ENCODE measurements around a stretch of chr9.

DNA sequence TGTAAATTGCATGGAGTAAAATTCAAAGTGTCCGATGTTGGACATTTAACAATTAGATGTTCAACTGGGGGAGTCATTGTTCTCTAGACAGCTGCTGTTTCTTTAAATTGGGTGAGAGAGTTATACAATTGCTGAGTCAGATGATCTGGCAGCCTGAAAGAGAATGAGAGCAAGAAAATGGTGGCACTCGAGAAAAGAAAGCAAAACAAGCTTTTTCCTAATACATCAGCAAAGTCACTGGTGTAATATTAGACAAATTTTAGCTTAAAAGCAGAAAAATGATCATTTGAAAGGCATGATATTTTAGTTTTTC is 12.1 kb upstream of the CDKN2A start:
- PRO-cap: no peak

DNA sequence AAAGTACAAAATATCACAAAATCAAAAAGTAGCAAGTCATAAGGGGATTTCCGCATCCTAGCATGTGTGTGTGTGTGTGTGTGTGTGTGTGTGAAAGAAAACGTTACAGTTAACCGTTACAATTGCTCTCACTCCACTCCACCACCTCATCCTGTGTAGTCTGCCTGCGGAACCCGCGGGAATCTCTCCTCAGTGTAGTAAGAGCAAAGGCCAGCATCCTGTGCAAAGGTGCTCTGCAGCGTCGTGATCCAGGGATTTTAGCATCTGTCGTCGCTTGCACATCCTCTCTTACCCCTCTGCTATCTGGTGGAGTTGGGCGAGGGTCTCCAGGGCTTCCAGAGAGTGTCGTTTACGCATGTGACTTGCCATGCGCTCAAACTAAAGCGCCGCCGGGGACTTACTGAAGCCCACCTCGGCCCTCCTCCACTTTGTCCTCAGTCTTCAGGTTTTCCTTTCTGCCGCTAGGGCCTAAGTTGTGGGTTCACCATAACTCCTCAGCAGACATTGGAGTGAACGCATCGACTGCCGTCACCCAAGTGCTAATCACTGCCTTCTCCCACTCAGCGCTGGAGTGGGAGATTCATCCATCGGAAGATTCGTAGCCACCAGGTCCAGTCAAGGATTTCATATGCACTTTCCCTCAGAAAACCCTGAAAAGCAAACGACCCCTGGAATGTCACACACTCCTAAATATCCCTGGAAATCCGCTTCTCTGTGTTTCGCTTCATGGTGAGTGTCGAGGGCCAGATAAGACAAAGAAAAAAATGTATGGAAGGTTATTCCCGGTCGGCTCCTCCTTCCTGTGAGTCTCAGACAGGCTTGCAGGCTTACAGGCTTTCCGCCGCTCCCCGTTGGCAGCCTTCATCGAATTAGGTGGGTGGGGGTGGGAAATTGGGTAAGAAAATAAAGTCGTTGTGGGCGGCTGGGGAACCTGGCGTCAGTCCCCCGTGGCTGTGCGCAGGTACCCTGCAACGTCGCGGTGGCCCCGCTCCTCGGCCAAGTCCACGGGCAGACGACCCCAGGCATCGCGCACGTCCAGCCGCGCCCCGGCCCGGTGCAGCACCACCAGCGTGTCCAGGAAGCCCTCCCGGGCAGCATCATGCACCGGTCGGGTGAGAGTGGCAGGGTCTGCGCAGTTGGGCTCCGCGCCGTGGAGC is 3.7 kb downstream of the CDKN2B start:
- PRO-cap: no peak

GRCh38 chr9:26055521-26055992 is 377.3 kb upstream of the TUSC1 start:
- PRO-cap: no peak

GRCh38 chr9:26949370-26949985 is 2.4 kb upstream of the PLAA start:
- PRO-cap: no peak

DNA sequence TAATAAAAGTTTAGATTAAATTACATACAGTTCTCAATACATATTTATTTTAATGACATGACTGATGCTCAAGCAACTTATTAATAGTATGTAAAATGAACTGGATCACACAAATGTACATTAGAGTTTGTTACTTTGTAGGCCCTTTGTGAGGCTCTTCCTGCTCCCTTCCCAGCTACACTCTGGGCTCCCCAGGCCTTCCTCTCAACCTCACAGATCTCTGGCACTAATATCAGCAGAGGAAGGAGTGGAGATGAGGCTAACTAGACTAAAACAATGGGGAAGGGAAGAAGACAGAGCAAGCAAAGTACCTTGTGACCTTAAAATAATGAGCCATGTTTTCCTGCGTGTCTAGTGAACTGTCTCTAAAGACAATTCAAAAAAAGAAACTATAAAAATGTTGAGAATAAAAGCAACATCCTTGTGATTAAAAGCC is 30.3 kb upstream of the TEK start:
- PRO-cap: no peak

DNA sequence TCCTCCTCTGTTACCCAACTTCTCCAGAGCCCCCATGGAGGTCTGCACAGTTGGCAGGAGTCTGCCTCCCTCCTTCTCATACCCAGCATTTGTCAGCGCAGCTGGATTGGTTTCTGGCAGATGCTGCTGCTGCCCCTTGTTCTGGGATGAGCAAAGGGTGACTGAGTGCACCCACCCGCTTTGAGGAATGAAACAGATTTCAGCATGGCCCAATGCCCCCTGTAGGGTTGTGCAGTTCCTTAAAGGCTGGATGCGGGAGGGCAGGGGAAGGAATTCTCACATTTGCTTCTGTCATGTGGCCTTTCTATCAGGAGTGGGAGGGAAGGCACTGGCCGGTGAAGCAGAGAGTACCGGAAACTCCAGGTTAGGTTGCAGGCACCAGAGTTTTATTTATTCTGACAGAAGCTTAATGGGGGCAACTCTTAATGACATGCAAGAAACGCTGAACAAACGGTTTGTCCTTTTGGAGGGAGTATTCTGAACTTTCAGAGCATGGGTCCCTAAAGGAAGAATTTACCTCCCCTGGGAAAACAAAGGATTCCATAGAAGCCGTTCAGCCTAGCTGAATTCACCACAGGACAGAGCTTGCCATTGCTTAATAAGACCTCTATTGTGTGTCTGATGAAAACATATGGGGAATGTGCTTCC is 44.0 kb upstream of the EQTN start:
- PRO-cap: no peak

DNA sequence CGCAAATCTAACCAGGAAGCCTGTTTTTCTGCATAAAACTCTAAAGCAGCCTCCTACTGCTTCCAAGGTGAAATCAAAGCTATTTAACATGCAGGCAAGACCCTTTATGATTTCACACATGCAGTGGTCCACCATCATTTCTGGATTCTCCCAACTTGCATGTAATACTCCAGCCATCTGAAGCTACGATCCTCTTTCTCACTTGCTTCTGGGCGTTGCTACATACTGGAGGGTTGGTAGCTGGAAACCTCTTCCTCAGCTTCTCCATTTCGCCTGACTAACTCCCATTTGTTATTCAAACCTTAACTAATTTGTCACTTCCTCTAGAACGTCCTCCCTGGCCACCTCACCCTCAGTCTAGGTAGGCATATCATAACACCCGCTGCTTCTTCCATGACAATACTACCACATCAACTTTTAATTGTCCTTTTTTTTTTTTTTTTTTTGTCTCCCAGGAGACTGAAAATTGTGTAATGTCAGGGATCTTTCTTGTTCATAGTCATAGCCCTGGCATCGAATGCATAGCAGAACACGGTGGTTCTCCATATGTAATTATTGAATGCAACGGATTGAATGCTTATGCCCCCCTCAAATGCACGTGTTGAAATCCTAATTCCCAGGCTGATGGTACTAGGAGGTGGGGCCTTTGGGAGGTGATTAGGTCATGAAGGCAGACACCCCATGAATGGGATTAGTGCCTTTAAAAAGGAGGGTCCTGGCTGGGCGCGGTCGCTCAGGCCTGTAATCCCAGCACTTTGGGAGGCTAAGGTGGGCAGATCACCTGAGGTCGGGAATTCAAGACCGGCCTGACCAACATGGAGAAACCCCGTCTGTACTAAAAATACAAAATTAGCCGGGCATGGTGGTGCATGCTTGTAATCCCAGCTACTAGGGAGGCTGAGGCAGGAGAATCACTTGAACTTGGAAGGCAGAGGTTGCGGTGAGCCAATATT is 72.8 kb upstream of the EQTN start:
- PRO-cap: no peak

- PRO-cap: no peak
Measured at GRCh38 chr9:27379294-27379679, 82.3 kb upstream of the EQTN start.

DNA sequence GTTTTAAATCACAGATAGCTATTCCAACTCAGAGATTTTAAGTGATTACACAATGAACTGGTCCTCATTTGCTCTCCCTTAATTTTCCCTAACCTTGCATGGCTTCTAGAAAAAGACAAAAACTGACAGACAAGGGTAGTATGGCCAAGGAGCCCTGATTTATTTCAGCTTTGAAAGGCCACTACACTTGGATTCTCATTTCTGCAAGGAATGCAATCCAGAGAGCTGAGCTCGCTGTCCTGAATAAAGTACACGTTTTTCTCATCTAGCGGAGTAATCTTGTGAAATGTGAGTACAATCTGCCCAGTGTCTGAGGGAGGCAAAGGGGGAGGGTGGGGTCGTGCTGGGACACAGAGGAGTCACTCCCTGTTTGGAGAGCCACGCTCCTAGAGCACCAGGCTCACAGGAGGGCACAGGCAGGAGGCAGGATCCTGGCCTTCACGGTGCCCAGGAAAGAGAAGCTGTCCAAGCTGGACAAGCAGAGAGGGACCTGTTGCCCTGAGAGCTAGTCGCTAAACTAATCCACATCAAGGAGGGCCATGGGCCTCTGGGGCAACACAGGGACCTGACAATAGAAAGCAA is 51.0 kb upstream of the IFNK start:
- PRO-cap: no peak

DNA sequence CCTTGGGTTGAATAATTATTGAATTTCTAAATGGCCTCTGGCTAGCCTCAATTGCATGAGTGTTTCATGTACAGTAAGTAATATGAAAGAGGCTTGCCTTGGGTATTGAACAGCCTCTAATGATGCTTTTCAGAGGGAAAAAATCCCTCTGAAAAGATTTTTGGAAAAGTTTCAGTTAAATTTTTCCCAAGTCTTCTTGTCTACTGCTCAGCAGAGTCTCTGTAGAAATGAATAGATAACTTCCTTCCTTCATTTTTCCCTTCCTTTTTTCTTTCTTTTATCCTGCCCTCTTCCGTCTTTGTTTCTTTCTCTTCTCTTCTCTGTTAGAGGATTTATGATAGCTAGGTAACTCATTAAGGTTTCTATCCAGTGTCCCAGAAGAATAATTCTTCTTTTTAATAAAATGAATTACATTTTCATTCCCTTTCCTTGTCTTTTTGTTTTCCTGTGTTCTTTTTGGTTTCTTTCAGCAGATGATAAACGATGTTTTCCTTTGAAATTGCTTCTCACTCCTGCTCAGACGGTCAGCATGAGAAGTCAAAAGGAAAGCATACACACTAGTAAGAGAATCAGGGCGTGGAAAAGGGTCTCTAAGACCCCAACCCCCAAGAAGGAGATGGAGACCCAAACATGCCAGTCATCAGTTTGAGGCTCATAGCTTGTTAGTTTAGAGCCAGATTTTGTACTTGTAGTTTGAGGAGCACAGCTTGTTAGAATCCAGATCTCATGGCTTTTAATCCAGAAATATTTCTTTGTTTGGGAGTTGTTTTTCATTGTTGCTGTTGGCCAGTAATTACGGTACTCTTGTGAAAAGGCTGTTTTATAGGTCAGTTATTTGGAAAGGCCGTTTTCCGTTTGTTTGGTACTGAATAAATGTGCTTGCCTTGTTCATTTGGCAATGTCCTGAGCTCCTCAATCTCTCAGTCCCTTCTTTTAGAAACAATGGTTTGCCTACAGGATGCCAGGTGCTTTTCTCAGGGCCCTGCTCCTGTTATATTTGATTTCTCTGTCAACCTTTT is 4.2 kb upstream of the MOB3B start:
- PRO-cap: no peak

GRCh38 chr9:27577110-27577474 is 3.8 kb upstream of the C9orf72 start:
- PRO-cap: no peak

DNA sequence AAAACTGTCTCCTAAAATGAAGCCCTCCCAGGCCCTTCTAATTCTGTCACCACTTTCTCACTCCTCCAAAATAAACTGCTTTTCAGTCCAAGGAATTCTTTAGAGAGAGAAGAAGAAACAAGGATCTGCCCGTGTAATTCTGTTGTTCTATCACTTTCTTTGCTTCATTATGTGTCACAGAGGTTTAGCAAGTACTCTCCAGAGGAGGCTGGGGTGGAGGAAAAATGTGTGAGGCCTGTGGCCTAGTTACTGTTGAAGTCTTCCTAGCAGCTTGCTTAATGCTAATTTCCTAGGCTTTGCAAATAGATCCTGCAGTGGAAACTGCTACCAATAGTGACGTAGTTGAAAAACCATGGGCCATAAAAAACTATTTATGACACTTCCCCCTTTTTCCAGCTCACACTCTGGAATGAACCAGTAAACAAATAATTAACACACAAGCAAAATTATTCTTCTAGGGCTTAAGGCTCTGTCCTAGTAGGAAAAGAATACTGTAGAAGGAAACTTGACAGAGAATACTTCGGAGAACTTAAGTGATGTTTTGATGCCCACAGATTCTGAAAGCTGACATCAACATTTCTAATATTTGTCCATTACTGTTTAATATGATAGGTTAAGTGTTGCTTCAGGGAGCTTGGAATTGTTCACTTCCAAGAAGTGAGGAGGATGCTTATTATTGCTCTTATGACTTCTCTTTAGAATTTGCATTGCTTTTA is 27.0 kb upstream of the C9orf72 start:
- PRO-cap: no peak

DNA sequence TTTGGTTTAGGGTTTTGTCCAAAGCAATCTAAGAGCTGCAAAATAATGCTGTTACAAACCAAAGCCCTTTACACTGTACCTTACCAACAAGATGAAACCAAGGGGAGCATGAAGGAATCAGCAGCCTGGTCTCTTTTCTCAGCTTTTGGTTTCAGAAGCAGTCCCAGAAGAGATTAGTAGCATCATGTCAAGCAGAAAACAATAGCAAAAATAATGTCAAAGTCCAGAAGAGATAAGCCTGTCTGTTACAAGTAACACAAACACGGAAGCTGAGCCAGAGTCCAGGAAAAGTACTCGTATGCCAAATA is 379.9 kb upstream of the ACO1 start:
- PRO-cap: no peak

DNA sequence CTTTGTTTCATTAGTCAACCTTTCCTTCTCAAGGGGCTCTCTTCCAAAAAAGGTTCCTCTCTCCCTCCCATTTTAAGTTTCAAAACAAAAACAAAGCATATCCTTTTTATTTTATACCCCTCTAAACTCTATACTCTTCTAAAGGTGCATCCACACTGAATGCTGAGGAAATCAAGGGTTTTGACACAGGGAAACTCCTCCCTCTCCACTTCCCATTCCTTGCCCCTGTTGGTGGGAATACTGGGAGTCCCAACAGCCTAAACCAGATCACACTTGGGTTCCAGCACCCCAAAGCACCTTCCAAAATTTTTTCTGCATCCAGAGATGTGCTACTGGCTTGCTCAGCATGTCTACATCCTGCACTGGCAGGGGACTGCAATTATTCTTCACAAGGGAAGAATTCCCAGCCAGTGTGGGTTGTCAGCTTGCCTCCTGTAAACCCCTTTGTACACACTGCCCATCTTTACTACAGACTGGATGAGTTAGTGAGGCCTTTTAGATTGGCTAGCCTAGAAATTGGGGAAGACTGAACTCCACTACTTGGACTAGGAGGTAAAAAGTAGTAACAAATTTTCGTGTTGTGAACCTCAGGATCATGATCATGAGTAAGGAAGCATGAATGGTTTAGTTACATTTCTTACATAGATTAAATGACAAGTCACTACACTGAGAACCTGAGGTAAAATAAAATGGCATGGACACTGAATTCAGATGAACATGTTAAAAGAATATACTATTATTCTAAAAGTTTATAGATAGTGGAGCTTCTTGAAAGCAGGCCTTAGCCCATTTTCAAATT is 11.8 kb upstream of the RIGI start:
- PRO-cap: no peak

- PRO-cap: no peak
Measured at GRCh38 chr9:32982513-32982917, 18.9 kb downstream of the APTX start.

DNA sequence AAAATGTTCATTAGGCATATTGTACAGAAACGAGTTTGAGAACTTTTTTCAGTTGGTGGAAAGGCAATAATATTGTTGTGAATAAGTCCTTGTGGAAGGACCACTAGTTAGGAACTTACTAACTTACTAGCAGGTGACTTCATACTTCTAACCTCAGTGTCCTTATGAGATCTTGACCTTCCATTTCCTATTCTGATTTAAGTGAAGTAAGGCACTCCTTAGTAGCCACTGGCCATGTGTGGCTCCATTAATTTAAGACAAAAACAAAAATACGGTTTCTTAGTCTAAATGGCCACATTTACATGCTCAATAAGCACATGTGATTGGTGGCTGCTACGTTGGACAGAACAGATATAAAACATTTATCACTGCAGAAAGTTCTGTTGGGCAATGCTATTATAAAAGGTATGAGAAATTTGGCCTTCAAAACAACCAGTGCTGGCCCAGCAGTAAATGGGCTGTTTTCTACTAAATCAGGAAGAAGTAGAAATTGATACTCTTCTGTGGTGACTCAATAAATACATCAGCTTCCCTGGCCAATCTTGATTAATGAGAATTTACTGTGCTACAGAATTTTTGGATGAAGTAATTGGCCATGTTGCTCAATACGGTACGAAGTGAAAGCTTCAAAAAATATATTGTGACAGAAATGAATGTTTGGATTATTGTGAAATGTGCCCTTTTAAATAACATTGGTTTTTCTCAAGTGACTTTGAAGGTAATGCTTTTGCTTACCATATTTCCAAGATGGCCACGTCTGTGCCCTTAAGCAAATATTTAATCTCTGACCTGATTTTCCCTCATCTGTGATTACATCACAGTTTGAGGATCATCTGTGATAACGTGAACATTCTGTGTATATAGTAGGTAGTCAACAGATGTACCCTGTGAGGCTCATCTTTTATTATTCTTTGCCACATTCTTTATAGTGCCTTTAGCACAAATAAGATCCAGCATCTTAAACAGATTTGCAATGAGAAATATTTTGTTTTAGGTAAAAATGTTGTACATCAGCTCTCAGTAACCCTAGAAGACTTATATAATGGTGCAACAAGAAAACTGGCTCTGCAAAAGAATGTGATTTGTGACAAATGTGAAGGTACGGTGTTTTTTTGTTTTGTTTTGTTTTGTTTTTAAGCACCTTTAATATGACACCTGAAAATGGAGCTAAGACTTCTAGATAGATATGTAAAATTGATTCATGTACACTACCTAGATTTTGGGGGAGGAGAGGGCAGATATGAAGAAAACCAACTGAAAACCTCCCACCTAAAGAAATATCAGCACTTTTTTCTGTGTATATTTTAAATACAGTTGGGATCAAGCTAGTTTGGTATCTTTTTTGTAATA is 4.3 kb downstream of the DNAJA1 start:
- PRO-cap: no peak

DNA sequence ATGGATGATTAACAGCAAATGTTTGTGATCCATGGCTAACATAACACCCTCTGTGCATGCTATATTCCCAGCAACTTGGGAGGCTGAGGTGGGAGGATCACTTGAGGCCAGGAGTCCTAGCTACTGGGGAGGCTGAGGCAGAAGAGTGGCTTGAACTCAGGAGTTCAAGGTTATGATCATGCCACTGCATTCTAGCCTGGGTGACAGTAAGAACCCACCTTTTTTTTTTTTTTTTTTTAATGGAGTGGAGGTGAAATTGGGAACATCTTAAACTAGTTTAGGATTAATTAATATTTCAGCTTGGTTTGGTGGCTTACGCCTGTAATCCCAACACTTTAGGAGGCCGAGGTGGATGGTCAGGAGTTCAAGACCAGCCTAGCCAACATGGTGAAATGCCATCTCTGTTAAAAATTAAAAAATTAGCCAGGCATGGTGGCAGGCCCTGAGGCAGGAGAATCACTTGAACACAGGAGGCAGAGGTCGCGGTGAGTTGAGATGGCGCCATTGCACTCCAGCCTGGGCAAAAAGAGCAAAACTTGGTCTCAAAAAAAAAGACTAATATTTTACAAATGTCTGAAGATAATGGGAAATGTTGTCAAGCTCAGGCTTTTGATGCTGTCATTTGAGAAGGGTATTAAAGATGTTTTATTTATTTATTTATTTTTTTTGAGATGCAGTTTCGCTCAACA is 9.9 kb downstream of the DNAJA1 start:
- PRO-cap: no peak

GRCh38 chr9:33044683-33045192 is 19.7 kb downstream of the DNAJA1 start:
- PRO-cap: no peak

DNA sequence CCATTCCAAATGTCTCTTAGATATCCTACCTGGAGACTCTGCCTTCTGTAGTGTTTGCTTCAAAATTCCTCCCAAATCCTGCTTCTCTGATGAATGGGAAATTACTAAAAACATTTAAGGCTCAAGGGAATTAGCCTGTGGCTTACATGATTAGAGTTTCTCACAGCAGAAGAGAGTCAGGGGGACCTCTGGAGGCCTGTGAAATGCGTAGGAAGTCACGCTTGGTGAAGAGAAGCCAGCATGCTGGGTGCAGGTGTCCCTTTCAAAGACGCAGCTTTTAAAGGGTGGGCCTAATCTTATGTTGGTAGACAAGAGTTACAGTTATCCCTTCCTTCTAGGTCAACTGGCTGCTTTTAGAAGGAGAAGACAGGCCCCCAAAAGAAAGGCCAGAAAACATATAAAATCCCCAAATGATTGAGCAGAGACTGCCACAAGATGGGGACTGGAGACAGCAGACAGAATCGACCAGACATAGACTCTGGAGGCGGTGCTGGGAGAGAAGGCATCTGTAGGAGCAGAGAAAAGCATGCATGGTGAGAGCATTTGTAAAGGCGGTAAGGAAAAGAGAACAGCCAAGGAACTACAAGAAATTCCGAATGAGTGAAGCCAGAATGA is 42.3 kb downstream of the B4GALT1 start:
- PRO-cap: no peak

DNA sequence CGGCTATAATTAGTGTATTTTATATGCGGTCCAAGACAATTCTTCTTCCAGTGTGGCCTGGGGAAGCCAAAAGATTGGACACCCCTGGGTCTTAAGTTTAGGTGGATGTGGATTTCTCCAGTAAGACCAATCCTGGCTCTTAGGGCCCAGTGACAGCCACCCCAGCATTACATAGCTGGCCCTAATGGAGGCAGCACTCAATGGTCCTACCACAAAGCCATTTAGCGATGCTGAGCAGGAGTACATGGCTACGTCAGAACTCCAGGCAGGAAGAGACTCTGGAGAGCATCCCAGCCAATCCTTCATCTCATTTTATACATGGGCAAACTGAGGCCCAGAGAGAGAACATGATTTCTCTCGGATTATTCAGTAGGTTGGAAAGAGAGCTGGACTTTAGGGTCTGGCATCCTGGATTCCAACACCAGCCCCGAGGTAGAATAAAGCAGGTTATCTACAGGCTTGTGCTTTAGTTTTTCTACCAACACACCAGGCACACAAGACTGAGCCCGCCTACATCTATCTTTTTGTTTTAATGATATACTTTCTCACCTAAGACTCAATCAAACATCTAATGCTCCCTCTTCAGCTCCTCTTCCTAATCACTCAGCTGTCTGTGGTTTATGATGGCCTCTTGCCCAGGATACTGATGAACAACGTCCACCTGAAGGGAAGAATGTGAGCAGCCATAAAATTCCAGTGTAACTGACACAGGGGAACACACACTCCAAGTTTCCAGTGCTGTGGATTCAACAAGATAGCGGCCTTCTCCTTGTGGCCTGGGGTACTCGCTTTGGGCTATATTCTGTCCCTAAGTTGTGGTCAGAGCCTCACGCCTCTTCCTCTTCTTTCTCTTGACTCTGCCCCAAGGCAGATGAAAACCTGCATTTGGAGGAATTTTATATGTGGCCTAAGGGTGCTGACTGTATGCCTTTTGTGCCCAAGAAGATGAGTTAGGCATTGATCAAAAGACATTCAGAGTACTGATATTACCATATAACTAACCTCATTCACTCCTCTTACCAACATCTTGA is 12.0 kb downstream of the B4GALT1 start:
- PRO-cap: no peak

Data from left cardiac atrium (tissue), 1 donor.